Myometrial cell (primary cell): ENCODE measurements around a stretch of chr14.

- RAMPAGE, long total RNA = no peak
Measured at GRCh38 chr14:100714264-100715141, 12.2 kb upstream of the DLK1 start.

DNA sequence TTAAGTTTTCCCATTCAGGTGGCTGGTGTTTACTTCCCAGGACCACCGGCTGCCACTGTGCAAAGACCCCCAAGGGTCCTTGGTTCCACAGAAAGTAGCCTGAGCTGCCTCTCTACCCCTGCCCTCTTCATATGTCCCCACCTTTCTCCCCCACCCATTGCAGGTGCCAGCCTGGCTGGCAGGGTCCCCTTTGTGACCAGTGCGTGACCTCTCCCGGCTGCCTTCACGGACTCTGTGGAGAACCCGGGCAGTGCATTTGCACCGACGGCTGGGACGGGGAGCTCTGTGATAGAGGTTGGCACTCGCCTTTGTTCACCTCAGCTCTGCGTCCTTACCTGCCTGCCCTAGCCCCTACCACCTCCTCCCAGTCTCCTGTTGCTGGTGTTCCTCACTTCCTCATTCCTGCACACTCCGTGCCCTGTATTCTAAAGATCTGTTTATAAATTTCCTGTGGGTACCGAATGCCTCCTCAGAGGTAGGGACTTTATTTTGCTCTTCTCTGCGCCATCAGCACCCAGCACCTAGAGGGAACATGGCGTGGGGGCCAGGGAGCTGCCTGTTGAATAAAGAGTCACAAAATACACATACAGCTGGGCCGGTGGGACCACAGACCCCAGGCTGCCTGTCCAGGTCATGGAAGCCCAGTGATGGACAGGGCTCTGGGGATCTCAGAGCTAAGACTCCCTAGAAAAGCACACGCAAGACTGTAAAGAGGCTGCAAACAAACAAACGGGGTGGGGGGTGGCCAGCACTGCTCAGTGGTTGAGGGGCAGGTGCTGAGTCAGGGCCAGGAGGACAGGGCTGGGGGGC, 2.3 kb downstream of the DLK1 start:
- RAMPAGE, long total RNA = no peak

DNA sequence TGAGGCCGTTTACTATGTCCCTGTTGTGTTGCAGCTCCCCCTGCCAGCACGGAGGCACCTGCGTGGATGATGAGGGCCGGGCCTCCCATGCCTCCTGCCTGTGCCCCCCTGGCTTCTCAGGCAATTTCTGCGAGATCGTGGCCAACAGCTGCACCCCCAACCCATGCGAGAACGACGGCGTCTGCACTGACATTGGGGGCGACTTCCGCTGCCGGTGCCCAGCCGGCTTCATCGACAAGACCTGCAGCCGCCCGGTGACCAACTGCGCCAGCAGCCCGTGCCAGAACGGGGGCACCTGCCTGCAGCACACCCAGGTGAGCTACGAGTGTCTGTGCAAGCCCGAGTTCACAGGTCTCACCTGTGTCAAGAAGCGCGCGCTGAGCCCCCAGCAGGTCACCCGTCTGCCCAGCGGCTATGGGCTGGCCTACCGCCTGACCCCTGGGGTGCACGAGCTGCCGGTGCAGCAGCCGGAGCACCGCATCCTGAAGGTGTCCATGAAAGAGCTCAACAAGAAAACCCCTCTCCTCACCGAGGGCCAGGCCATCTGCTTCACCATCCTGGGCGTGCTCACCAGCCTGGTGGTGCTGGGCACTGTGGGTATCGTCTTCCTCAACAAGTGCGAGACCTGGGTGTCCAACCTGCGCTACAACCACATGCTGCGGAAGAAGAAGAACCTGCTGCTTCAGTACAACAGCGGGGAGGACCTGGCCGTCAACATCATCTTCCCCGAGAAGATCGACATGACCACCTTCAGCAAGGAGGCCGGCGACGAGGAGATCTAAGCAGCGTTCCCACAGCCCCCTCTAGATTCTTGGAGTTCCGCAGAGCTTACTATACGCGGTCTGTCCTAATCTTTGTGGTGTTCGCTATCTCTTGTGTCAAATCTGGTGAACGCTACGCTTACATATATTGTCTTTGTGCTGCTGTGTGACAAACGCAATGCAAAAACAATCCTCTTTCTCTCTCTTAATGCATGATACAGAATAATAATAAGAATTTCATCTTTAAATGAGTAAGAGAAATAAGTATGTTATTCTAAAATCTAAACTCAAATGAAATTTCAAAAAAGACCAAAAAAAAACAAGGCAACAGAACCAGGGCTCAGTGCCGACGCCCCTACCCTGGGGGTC, 7.8 kb downstream of the DLK1 start:
- RAMPAGE, long total RNA = no peak

DNA sequence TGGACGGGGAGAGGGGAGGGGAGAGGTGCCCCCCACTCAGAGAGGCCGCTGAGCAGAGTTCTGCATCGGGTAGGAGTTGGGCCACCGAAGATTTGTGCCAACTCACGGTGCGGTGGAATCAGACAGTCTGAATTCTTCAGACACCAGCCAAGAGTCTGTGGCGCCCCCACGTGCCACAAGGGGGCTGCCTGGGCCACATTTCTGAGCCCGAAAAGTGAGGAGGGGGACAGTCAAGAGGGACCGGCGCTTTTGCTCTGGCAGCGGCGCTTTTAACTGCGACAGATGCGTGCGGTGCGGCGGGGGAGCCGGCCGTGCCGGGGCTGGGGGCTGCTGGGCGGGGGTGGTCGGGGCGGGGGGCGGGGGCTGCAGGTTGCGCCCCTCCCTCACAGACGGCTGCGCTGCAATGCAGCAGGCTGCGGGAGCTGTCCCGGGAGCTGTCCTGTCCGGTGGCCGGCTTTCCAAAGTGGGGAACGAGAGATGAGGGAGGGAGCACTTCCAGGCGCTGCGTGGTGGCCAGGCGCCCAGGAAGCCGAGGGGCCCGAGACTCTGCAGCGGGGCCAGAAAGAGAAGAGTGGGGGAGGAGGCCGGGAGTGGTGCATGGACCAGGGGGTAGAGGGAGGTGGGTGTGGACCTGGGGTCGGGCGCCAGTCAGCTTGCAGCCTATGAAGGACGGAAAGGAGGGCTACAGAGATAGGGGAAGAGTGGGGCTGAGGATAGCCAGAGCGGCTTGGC, 1.0 kb upstream of the RTL1 start:
- RAMPAGE, long total RNA = no peak

- RAMPAGE, long total RNA = no peak
Measured at GRCh38 chr14:100935865-100936204, 32.3 kb upstream of the RTL1 start.

DNA sequence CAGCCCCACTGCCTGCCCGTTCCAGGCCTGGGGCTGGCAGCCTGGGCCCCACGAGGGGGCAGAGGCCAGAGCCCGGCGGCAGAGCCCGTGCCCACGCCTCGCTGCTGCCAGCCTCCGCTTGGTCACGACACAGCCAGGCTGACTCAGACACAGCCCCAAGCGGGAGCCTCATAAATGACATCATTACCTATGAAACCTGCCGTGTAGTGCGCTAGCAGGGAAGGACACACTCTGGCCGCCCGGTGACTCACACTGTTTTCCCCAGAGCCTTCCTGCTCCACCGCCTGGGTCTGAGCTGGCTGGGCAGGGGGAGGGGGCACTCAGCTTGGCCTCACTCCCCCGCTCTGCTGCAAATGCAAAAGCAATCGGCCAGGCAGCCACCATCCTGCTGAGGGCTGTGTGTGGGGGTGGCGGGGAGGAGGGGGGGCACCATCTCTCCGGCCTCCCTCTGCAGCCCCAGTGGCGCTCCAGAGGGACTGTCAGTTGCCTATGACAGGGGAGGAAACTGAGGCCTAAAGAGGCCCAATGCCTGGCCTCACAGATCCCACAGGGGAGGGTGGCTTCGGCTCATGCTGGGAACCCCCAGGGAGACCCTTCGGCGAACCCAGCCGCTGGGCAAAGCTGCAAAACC, 169.8 kb upstream of the RTL1 start:
- RAMPAGE, long total RNA = no peak

- RAMPAGE, long total RNA = no peak
Measured at GRCh38 chr14:101151093-101151639, 247.6 kb upstream of the RTL1 start.

DNA sequence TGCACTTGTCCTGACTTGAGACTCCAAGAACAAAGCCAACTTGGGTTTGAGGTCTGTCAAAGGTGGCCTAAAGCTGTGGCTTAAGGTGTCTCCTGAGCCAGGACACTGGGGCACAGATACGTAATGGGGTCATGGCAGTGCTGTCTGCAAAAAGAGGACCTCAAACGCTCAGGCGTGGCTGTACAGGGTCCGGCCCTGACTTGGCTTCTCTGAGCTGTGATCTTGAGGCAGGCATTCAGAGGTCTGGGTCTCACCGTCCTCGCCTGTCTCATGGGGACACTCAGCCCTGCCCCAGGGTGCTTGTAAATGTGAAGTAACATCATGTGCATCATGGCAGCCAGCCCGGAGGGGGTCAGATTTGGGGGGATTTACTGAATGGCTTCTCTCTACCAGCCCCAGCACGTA, 171.5 kb upstream of the PPP2R5C start:
- RAMPAGE, long total RNA = no peak

DNA sequence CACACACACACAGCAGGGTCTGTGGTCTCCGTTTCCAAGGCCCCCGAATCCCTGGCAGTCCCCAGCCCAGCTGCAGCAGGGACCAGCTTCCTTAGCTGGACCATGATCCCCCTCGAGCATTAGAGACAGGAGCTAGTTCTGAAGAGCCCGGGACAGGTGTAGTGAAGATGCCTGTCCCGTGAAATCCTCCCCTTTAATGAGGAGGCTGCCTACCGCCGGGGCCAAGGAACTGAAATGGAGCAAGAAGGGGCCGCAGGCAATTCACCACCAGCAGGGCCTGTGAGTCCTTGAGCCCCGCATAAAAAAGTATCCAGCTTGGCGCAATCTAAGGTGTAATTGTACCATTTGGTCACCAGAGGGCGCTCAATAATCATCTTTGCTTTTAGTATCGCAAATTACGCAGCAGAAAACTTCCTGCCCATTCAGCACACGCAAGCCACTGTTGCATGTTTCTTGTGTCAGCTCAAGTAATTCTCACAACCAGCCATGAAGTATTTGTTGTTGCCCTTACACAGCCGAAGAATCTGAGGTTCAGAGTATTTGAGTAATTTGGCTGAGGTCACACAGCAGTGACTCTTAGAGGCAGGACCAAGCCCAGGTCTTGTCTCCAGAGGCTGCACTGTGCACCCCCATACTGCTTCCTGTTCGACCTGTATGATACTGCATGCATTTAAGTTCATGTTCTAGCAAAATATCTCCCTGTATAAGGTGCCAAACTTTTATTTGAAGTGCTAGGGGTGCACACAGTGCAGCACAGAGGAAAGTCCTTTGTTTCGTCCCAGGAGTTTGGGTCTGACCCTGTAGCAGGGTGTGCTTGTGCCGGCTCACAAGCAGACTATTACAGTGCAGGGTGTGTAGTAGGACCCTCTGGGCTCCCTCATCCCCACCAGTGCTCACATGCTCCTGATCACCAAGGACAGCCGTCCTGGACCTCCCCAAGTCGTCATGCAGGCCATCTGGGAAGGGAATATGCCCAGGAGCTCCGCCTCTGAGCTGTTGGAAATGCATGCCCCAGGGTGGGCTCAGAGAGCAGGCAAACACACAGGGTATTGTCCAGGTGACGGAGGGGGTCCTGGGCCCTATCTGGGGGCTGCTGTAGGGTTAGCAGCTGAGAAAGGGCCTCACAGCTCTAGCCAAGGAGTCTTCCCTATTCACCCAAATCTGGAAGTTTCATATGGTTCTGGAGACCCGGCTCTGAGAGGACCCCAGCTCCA, 54.0 kb upstream of the PPP2R5C start:
- RAMPAGE, long total RNA = no peak

- RAMPAGE, long total RNA = no peak
Measured at GRCh38 chr14:101713414-101714026, 48.0 kb upstream of the PPP2R5C start.

DNA sequence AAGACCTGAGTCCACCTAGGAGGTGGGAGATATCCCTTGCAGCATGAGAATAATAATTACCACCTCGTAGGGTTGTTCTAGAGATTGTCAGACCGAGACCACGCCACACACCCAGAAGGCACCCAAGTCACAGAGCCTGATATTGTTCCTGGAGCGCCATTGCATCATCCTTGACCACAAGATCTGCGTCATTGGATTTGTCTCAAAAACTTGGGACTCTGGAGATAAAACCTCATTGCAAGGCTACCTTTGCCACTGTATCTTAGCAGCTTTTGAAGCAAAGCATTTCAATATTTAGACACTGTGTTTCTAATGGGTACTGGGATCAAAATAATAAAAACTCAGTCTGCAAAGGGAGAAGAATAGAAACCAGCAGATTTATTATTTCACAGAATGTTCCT, 29.3 kb upstream of the PPP2R5C start:
- RAMPAGE, long total RNA = no peak

- RAMPAGE, long total RNA = no peak
Measured at GRCh38 chr14:101776353-101777006, 15.0 kb downstream of the PPP2R5C start.

GRCh38 chr14:101807915-101808881, 46.7 kb downstream of the PPP2R5C start:
- RAMPAGE, long total RNA = no peak

DNA sequence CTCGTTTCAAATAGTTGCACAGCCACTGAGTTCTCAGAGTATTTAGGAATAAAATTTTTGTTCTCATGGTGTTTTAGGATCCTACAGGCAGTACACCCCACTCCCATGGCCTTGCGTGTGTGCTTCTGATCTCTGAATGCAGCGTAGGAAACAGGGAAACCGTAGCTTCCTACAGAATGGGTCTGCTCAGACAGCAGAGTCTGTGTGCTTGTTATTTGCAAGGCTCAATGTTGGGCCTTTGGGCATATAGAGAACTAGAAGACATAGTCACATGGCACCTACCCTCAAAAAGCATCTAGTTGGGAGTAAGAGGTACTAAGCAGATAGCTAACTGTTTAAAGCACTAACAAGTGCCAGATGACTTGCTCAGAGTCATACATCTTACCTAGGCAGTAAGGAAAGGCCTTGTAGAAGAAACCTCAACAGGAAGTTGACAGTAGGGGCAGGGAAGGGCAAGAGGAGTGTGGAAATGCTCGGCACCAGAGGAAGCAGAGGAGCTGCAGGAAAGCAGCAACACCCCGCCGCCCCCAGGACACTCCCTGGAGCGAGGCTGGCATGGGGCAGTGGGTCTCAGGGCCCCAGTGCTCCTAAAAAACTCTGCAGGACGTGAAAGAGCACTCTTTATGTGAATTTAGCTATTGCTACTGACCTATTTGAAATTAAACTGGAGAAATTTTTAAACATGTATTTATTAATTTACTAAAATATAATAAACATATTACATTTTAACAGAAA, 92.8 kb downstream of the PPP2R5C start:
- RAMPAGE, long total RNA = no peak

DNA sequence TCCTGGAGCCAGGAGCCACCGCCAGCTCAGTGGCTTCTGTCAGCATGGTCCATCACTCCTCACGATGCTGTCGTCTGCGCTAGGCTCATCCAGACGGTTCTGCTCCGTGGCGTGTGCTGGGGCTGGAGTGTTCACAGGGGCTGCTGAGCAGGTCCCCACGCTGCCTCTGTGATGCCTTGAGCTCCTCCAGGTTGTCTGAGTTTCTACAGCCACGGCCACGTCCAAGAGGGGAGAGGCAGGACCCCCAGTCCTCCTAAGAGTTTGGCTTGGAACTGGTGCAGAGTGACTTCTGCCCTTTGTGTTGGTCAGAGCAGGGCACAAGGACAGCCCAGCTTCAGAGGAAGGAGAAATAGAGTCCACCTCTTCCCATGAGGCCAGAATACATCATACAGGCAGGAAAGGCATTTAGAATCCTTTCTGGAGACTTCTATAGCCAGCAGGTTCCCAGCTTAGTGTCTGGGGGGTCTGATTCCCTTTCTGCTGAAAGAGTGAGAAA, 76.9 kb upstream of the DYNC1H1 start:
- RAMPAGE, long total RNA = no peak

GRCh38 chr14:101953281-101953645, 11.1 kb upstream of the DYNC1H1 start:
- RAMPAGE, long total RNA = no peak

DNA sequence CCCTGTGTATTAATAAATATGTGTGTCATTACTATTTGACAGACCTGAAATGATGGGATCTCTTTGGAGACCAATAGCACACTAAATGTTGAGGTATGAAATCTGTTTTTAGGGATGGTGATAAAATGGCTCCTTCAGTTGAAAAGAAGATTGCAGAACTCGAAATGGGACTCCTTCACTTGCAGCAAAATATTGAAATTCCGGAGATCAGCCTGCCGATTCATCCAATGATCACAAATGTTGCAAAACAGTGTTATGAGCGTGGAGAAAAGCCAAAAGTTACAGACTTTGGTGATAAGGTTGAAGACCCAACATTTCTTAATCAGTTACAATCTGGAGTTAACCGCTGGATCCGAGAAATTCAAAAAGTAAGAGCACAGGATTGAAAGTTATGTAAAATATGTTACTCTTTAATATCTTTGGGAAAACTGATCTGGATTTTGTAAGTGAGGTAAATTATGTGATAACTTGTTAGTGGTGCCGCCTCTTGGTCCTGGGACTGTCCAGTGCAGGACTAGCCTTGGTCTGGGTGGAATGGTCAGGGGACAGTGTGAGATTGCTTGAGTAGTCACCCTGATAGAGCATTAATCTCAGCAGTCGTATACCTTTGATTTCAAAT, 15.3 kb downstream of the DYNC1H1 start:
- RAMPAGE, long total RNA = no peak

- RAMPAGE, long total RNA = no peak
Measured at GRCh38 chr14:102084585-102085261, 2.1 kb downstream of the HSP90AA1 start.

GRCh38 chr14:102086239-102086660, 594 bp downstream of the HSP90AA1 start:
- RAMPAGE, long total RNA = no peak

GRCh38 chr14:102234422-102235112, 70.4 kb downstream of the MOK start:
- RAMPAGE, long total RNA = no peak